Measurements from ENCODE around the gene UQCRC2.

- PRO-cap = no peak
These were observed 24.8 kb downstream of the GPRC5B start for GRCh38 chr16:19859716-19860281.

- PRO-cap = no peak
These were observed 24.1 kb downstream of the GPRC5B start for GRCh38 chr16:19860381-19861155.

DNA sequence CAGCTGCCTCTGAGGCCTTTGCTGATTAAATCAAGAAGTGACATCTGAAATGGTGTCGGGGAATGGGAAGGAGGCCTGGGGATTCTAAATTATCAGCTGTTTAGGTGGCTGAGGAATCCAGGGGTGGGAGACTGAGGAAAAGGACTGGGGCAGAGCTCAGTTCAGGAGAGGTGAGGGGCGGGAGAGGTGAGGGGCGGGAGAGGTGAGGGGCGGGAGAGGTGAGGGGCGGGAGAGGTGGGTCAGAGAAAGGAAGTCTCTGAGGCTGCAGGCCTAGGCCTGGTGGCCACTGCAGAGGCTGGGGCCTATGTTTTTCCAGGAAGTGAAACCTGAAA, 332 bp downstream of the ACSM5 start:
- PRO-cap = no peak

DNA sequence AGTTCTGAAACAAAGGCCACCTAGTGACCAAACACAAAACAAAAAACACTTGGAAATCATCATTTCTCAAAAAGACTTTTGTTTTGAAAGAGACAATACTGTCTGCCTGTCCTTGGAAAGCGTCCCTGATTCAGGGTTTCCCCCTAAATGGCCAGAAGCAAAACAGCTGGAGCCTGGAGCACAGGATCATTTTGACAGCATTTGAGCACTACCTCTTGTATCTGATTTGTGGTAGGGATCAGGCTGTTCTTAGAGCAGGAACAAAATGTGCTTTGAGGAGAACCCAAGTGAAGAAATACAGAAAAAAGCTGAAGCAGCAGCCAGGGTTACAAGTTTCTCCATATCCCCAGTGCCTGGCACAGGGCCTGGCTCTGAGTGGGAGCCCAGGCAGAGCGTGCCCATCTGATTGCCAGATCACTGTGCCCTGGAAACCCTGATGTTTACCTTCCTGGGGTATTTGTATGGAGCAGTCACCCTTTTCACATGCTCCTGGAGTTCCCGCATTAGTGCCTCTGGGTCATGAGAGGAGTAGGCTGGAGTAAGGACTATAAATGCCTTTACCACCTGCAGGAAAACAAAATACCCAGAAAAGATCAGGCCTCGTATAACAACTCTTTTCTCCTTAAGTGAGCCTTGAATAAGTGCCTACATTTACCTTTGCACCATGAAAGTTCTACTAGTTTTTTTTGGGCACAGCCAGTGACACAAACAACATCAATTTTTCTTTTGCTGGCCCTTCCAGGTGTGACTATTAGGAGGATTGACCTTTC, 11.5 kb upstream of the ACSM2B start:
- PRO-cap = no peak

- PRO-cap = no peak
These were observed 22.6 kb upstream of the ACSM2B start for GRCh38 chr16:20598623-20599212.

DNA sequence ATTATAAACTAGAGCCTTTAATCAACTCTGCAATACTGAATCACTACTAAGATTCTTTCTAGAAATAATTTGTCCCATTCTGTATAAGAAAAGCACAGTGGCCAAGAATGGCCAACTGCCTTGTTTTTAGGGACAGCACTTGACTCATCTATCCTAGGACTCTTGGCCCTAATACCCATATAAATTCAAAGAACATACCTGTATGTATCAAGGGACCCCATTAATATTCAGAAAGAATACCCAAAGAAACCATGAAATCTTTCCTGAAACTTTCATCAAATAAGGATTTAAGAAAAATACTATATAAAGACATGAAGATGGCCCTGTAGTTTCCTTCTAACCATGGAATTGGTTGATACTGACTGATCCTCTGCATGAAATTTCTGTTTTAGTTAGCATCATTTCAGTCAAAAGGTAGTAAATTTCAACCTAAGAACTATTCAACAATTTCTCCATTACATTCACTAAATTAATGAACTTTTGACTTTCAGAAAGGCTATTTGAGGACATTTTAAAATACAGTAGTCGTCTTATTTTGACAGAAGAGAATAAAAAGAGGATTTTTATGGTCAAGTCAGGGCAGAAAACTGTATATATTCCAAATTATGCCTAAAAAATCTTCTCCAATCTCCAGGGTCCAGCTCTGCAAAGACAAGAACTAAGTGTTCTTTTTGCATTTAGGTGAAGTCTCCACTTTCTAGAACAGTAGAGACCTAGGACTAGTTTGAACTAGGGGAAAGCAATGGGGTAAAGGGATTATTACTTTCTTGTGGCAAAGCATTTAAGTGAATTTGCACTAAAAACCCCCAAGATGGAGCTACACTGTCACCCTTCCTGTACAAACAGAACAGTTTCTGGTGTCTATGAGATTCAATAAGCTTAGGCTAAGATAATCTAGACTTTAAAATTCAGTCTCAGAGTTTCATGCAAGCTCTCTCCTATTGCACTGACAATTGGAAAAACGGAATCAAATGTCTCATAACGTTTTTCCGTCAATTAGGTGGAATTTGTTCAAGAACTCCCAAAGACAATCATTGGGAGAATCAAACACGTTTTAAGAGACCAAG, 9.4 kb downstream of the THUMPD1 start:
- PRO-cap = no peak

GRCh38 chr16:20735716-20736180, 5.9 kb downstream of the THUMPD1 start:
- PRO-cap = no peak

DNA sequence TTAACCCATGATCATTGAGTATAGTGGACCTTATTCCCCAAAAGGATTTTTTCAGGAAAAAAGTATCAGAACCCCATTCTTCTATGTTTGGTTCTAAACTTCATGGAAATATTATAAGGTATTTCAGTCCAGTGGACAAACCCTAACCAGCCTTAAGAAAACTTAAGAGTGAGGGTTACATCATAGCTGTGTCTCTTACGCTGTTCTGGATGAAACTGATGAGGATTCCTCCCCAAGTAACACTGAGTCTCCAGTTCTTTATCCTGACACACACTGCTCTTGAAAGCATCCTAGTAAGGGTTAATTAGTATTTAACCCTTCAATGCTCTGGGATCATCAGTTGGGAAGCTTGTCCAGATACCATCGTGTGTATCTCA, 5.0 kb downstream of the LYRM1 start:
- PRO-cap = no peak

- PRO-cap = no peak
These were observed 117.0 kb downstream of the DNAH3 start for GRCh38 chr16:21033506-21034168.

DNA sequence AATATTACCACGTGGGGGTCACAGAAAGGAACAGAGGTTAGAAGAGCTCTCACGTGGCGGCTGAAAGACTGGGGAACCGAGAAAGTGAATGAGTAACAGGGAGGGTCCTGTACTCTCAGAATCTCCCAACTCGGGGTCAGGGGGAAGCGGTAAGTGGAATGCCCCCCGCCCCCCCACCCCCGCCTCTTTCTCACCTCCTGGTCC, 98.2 kb upstream of the METTL9 start:
- PRO-cap = no peak

DNA sequence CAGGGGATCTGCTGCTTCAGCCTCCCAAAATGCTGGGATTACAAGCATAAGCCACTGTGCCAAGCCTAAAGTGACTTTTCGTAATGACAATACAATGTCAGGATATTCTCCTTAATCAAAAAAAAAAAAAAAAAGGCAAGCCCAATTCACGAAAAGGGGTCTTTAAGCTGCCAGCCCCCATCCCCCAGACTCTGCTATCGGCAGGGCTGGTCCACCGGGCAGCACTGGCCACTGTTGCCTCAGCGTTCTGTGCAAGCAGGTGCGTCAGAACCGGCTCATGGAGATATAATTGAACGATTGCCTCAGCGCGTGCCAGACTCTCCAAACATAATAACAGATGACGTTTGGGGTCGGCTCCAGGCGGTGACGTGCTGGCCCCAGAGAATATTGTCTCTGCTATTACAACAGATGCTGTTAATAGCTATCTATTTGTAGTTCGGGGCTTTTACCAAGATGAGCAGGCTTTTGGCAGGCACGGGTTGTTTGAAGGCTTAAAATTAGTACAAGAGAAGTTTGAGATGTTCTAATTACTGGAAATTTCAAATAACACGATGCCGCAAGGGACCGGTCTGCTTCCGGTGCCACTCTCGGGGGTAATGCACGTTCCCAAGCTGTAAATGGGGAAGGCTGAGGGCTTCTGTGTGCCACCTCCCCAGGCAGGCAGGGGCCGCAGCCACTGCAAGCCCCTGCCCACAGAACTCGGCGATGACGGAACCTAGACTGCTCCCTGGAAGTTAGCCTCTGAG, 42.7 kb upstream of the METTL9 start:
- PRO-cap = no peak

DNA sequence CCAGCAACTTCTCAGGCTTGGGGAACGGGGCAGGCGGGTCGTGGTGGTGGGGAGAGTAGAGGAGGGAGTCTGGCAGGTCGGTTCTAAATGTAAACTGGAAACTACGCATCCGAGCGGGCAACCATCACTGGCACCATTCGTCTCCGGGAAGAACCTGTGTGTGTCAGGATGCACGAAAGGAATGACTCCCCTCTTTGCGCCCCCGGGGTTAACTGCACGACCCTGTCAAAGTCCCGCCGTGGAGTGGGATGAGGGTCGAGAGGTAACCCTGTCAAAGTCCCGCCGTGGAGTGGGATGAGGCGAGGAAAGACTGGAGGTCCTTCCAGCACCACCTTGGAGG, 472 bp upstream of the METTL9 start:
- PRO-cap = no peak

DNA sequence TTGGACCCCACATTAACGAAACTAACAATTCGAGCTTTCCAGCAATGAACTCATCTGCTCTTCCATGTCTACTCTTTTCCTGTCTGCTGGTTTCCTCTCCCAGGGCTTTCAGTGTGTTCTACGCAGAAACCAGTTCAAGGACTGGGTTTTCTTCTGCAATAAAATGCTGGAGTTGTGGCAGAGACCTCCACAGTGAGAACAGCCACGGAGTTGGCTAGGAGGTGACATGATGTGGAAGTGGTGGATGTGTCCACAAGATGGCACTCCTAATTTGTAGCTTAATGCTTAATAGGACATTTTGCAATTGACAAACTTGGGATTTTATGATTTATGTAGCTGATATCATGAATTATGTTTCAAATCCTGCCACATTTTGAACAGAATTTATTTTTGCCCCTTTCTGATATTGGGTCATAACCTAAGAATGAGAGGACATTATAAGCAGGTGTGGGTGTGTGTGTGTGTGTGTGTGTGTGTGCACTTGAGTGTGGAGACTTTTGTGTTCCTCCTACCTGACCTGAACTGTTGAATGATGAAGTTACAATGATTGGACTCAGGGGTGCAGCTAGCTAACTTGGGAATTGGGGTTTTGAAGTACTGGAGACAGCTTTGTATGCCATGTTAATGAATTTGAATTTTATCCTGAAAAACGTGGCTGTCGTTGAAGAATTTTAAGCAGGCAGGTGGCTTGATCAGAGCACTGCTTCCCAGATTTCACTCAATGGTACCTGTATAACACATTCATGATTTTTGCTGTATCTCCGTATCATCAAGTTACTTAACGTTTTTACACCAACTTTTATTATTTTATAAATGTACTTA, 2.0 kb upstream of the UQCRC2 start:
- PRO-cap = no peak

DNA sequence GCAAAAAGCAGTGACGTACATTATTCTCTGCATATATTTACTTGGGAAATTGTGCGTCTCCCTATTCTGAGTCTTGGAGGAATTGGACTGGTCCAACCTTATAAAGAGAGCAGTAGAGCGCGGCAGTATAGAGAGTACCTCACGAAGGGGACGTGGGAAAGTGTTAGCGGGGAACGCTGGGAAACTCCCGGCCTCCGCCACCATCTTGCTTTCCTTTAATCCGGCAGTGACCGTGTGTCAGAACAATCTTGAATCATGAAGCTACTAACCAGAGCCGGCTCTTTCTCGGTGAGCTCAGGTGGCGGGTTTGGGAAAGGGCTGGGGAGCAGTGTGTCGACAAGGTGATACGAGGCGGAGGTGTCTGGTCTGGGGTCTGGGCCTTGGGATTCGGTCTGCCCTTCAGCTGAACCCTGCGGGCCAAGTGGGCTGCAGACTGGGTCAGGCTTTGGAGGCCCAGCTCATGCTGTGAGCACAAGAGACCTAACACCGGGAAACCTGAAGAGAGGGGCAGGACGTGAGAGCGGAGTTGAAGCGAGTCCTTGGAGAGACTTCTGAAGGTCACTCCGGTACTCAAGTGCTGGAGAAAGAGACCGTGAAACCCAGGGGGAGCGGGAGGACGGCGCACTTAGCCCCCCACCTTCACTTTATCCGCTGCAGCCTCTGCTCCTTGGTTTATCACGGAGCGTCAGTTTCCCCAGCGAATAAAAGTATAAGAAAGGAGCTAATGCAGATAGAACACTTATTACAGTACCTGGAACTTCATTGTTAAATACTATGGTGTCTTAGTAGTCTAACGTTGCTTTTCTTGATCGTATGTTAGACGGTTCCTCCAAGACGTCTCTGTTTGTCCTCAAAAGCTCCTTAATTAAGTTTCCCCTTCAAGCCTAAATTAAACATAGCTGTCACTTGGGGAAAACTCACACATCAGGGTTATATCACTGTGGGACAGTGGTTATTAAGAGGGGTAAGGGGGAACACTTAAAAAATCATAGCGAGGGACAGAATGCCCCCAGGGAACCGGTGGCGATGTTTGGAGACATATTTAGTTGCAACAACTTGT, at the start of gene UQCRC2:
Gene UQCRC2, plus strand, starts transcription at position 193 of the 1,060 bp plus-strand sequence.
- PRO-cap = bidirectional peak, plus-strand start at position 130 of the sequence, minus-strand start outside the sequence

GRCh38 chr16:21994878-21995458, 5.9 kb downstream of the PDZD9 start:
- PRO-cap = no peak

DNA sequence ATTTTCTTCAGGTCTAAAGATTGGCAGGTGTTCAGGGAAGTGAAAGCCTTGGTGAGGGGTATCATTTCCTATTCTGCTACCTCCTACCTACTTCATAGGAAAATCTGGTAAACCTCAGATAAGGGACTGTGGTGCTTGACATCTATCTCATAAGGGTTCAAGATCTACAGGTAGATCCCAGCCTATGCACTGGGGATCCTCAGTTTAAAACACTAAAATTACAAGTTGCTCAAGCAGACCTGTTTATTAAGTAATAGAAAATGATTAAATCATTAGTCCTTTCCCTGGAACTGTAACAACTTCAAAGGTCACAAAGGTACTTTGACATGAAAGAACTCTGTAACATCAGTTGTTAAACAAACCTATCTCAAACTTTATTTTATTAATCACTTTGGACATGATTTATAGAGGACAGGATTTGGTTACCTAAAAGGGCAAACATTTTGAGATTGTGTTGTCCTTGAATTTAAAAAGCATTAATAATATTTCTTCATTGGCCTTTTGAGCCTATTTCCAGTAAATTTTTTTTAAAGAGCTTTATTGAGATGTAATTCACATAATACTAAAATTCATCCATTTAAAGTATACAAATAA, 6.6 kb downstream of the MOSMO start:
- PRO-cap = no peak

GRCh38 chr16:22191726-22192726, 14.1 kb upstream of the EEF2K start:
- PRO-cap = no peak

DNA sequence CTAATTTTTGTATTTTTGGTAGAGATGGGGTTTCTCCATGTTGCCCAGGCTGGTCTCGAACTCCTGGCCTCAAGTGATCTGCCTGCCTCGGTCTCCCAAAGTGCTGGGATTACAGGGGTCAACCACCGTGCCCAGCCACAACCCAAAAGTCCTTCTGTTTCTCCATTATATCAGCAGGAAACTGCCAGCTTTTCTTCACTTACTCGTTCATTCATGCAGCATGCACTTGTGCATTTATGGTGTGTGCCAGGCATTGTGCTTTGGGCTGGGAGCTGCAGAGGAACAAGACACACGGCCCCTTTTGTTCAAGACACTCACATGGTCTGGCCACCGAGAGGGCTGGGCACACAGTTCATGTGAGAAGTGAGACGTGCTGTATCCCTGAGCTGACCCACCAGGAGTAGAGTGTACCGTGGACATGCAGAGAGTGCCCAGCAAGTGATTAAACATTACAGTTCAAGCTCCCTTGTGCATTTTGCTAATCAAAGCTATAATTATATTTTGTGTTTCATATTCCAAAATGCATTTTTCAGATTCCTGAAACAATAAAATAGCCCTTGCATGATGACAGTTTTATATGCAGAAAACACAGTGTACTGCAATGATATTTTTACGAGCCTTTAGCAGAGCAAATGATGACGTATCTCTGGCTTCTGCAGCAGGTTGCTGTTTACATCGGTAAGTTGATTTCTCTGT, 5.7 kb downstream of the EEF2K start:
- PRO-cap = no peak

DNA sequence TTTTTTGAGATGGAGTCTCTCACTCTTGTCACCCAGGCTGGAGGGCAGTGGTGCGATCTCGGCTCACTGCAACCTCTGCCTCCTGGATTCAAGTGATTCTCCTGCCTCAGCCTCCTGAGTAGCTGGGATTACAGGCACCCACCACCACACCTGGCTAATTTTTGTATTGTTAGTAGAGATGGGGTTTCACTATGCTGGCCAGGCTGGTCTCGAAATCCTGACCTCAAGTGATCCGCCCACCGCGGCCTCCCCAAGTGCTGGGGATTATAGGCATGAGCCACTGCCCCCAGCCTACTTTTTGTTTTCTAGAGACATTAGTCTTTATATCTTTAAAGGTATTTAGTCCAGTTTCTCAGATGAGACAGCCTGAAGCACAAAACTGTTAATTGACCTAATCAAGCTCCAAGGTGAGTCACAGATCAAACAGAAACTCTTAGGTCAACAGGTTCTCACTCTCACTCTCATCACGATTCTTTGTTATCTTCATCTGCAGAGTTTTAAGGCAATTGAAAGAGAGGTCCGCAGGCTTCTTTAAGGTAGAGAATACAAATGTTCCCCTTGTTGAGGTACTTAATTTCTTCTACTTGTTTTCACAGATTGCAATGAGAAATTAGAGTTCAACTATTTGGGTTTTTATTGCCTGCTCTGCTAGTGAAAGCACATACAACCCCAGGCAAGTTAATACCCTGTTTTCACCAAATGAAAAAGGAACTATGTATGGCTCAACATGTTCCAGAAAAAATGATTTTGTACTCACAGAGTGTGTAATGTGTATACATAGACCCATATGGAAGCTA, 6.0 kb downstream of the CDR2 start:
- PRO-cap = no peak

DNA sequence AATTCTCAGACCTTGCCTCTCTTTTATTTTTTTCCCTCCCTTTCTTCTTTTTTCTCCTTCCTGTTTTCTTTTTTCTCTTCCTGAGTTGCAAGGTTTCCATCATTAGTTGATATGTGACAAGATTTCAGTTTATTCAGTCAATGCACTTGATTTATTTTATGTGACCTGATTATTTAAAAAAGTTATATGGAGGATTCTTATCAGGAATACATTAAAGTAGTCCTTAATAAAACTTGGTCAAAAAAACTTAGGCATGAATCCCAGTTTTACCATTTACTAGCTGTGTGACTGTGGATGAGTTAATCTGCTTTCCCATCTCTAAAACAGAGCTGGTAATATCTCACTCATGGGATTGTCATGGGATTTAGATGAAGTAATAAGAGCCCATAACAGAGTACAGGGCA, 31.6 kb upstream of the CDR2 start:
- PRO-cap = no peak

Data from osteocyte (in vitro differentiated cells).